Cardiac atrium fibroblast (primary cell): ENCODE results near the genes RASA1, TMEM161B and ARRDC3.

- RAMPAGE, long total RNA: no peak
Measured at GRCh38 chr5:87267787-87268096, at the start of gene RASA1. Gene RASA1, plus strand, starts transcription at chr5:87267883.

GRCh38 chr5:88268696-88269784 is at the start of gene TMEM161B:
Gene TMEM161B, minus strand, starts transcription at chr5:88268845.
- RAMPAGE, long total RNA: start-site peak on the plus strand at chr5:88268996-88269038, 24 and 16 reads in 2 replicates

- RAMPAGE, long total RNA: no peak
Measured at GRCh38 chr5:88732623-88733017, 150.4 kb downstream of the MEF2C start.

DNA sequence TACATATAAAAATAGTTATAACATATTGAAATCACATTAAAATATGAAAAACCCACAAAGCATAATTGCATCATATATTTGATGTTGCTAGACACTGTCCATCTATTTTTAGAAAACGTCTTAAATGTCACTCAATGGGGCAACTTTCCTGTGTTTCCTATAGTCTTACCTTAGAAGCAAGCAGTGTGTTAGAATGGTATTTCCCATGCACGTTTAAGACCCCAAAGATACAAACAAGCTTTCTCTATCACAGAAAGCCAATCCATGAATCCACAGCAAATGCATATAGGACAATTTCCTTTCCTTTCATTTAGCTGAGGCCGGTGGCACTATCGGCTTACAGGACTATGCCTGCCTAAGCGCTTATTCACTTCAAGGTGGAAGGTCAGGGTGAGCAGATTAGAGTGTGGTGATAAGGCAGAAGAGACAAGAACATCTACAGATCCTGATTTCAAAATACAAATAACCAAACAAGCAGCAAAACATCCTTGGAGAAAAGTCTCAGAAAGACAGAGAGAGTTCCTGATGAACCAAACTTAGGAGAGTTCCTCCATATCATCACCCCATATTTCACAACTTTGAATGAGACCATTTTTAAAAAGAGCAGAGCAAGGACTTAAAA is 57.3 kb downstream of the MEF2C start:
- RAMPAGE, long total RNA: no peak

DNA sequence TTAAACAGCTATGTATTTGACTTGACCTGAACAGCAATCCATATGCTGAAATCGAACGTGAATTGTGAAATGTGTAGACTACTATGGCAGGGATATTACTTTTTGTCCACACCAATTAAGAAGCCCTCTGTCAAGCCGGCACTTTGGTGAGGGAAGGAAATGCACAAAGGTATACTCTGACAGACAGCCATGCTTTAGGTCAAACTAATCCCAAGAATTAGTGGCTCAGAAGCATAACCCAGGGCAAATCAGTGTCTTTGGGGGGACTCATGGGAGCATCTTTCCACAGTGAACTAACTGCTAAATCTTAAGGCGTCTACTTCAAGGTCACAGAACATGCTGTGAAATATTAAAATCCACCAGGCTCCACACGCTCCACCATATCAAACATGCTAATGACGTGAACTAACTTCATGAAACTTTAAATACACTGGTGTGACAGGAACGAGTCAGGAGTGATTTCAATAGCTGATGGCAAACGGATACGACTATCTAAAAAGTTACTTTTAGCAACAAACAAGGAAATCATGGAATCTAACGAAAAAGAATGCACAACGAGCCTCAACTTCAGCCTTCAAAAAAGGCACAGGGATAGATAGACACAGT is 611 bp downstream of the MEF2C start:
- RAMPAGE, long total RNA: no peak

DNA sequence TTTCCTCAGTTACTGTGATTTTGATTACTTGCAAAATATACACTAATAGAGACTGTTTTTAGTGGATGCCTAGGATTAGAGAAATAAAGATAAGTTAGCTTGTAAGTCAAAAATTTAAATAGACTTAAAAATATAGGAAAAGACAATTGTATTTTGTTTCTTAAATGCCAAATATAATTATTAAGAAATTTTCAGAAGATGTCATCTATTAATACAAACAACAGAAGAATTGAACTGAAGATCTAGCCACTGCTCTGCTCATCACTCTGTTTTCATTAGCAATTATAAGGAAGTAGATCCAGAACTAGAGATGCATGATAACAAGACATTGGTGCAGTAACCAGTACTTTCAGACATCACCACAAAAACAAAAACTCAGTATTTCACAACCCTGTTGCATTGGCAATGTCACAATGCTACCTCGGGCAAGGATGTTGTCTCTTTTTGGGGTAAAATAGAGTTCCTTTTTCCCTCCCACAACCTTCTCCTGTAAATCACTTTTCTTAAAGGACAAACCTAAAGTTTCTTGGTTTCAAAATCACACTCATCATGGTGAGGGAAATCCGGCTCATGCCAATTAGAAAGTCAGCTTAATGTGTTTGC is 419.9 kb upstream of the MEF2C start:
- RAMPAGE, long total RNA: no peak

- RAMPAGE, long total RNA: no peak
Measured at GRCh38 chr5:90524854-90525431, 4.4 kb downstream of the LYSMD3 start.

GRCh38 chr5:90530469-90530770 is 1.0 kb upstream of the LYSMD3 start:
- RAMPAGE, long total RNA: no peak

DNA sequence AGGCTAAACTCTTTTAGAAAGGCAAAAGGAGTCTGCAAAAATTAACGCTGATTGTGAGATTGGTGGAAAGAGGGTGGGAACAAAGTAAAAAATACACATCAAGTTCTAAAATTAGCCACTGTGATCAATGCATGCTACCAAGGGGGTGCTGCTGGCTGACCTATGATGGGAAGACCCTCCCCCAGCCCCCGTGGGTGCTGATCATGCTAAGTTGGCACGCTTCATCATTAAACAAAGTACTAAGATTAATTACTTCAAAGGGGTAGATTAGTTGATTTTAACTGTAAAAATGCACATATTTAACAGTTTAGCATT is 356.9 kb downstream of the ADGRV1 start:
- RAMPAGE, long total RNA: no peak

GRCh38 chr5:90930129-90930438 is 371.5 kb downstream of the ADGRV1 start:
- RAMPAGE, long total RNA: no peak

- RAMPAGE, long total RNA: no peak
Measured at GRCh38 chr5:90964997-90965721, 406.6 kb downstream of the ADGRV1 start.

GRCh38 chr5:91058416-91059142 is 324.5 kb downstream of the ARRDC3 start:
- RAMPAGE, long total RNA: no peak

DNA sequence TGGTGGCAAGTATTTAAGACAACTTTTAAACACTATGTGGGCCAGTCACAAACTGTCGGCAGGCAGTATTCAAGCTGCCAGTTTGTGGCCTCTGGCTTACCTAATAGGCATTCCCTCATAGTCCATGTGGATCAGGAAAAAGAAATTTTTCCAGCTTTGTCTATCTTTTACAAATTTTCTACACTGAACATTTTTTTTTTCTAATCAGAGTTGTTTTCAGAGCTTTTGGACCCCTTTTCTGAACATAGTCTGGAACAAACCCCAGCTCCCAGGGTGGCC is 262.8 kb downstream of the ARRDC3 start:
- RAMPAGE, long total RNA: no peak

GRCh38 chr5:91125212-91125805 is 257.8 kb downstream of the ARRDC3 start:
- RAMPAGE, long total RNA: no peak

GRCh38 chr5:91306933-91307417 is 76.1 kb downstream of the ARRDC3 start:
- RAMPAGE, long total RNA: no peak

DNA sequence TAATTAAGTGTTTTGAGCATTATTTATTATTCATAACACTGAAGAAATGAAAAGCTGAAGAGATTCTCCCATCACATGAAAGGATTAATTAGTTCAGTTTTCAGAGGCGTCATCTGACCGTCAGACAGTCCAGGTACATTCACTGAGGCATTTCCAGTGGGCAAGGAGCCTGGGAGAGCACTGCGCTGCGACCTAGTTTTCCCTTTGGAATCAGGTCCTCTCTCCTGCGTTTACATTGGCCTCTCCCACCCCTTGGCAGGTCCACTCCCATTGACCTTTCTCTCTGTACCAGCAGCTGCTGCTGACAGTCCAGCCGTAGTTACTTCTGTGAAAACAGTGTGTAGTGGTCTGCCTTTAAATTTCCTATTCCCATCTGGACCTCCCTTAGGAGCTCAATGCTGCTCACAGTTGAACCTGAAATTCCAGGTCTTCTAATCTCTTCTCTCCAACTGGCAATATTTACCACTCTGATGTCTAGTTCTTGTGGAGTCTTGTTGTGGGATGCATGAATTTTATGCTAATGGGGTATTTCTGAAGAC is 25.8 kb downstream of the ARRDC3 start:
- RAMPAGE, long total RNA: no peak

DNA sequence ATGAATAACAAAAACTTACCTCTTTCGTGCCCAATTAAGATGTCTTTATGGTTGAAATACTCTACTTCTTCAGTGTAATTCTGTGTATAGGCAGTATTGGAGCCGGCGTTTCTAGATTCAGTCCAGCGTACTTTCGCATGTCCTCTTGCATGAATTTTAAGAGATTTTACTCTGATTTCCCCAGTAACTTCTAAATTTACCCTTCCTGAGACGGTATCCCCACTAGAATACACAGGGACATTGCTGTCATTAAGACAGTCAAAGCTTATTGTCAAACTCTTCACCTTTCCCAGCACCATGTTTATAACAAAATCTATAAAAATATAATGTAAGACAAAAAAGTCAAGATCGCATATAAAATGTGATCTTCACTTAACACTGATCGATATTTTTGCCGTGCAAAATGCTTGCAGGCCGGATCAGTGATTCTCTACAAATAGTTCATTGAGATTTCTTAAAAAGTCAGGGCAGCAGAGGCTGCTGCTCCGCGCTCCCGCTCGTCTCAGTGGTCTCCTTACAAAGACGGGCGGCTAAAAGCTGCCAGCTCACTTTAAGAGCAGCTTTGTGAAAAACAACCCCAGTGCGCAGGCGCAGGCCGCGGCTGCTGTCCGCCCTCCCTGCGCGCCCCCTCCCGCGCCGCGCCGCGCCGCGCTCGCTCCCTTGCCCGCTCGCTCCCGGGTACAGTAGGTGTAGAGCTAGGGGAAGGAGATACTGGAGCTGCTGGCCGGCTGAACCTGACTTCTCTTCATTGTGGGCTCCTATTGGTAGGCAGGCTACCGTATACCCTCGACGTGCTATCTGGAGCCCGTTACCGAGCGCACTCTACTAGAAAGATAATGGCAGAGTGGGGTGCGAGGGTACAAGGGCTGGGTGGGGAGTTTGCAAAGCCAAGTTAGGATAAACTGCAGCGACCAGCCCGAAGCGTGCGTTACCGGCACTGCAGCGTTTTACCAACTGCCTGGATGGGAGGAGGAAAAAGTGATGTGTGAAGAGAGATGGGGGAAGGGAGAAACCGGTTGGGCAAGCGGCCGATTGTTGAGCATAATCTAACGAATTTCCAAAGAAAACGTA is at the start of gene ARRDC3:
TSS of gene ARRDC3 (minus strand) at position 524 of the 1,071 bp plus-strand sequence.
- RAMPAGE, long total RNA: start-site peak on the minus strand centred at position 510 of the sequence, 33 bp wide, 7,080 and 16 reads in 2 replicates

DNA sequence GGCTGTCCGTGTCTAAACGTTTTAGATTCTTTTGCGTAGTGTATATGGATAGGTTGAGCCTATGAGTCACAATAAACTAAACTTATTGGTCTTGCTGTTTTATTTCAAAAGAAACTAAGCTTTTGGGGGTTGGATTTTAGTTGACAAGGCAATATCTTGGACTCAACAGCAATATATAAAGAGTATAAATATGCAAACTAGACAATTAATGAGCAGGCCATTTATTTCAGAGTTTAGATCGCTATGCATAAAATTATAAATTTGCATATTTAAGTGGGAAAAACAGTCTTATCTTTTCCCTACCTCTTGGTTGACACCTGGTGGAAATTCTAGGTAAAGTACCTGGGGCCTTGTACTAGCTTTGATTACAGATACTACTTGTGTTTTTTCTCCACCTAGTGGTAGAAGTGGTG is 1.6 kb upstream of the ARRDC3 start:
- RAMPAGE, long total RNA: no peak

DNA sequence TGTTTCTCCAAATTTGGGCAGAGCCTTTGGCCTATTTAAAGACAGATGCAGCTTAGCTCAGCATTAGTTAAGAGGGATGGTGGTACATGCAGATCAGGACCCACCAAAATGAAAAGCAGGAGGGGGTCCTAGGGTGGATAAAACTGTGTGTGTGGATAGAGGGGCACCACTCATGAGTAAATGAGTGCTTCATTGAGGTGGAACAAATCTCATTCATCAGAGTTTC is 20.4 kb upstream of the ARRDC3 start:
- RAMPAGE, long total RNA: no peak

DNA sequence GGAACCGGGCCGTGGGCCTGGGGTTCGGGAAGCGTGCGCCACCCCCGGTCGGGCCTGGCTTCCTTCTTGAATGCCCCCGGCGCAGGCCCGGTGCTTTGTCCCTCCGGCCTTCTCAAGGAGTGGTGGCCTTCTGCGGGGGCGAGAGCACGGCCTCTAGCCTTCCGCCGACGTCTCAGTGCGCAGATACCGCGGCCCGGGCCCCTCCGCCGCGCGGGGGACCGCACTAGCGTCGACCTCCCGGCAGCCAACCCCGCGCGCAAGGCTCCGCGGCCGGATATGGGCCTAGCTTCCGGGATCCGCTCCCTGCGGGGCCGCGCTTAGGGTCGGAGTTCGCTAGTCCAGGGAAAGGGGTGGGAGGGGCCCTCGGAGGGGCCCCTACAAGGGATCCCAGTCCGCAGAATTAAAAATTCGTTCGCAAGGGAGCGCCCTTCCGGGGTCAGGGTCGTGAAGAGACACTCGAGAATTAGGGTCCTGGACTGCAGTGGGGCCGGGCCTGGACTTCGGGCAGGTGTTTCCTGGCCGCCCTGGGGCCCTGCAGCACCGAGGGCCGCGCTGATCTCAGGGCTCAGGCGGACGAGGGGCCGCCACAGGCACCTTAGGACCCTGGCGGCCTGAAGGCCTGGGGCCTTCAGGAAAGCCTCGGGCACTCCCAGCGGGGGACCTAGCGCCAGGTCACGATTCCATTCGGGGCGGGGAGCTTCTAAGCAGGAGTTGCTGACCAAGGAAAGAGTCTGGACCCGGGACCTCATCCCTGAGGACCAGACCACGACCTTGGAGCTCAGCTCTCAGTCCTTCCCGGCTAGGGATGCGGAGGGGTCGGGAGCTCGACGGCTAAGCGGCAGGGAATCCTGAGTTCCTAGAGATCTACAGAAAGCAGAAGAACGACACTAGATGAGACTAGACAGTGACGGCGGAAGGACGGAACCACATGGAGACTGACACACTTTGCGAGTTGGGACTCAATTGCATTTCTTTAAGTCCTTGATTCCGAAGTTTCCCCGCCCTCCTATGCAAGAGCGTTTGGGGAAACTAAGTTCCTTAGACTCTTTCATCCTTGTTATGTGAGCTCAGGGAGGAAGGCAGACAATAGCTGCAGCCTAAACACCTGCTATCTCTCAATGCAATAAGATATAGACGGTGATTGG is 12.1 kb upstream of the NR2F1 start:
- RAMPAGE, long total RNA: no peak